Subcutaneous adipose tissue (tissue), 3 donors: ENCODE measurements around the gene DMXL1.

DNA sequence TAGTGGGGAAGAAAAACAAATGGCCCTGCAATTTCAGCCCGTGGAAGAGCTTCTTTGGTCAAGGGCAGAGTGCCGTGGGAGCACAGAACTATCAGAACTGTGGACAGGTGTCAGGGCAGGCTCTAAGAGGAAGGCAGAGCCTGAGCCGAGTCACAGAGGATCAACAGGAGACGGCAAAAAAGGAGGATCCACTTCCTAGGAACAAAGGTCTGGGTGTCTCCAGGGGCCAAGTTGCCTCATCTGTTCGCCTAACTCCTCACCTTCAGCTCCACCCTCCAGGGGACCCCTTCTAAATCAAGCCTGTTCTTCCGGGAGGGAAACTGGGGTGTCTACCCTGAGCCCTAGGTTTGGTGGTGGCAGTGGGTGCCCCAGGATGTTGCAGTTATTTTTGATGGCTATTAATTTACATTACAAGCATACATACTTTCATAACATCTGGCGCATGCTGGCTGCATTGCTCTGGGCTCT lies 88.0 kb downstream of the FEM1C start:
- PRO-cap = no peak
- RAMPAGE, long total RNA, 3 experiments = no peak in any of the 3 experiments

DNA sequence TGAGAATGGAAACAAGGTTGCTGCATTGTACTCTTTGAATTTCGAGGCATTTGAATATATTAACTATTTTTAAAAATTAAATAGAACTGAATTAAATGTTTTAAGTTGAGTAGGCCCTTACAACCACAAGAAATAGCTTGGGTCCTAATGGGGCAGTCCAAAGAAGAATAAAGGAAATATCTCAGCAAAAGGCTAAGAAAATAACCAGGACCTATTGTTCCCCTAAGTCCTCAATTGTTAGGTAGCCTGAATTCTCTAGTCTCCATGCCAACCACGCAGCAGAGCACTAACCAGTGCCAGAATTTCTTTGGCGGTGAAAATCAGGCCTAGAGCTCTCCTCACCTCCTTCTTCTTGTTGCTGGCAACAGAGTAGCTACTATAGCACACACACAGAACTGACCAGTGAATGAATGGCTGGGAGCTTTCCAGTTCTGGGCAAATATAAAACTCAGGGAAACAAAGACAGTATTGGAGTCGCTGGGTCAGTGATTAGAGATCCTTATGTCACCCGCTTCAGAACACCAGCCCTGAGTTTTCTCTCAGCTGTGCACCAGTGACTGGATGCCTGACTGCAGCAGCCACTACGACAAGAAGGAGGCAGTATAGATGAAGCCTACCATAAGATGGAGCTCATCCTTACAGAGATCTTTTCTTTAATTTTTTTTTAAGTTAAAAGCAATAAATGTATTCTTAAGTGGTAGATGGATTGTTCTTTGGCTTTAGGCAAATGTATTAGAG lies 26.8 kb upstream of the FEM1C start:
- PRO-cap = no peak
- RAMPAGE, long total RNA, 3 experiments = no peak in any of the 3 experiments

GRCh38 chr5:116144466-116145366 lies 59.9 kb downstream of the COMMD10 start:
- PRO-cap = no peak
- RAMPAGE, long total RNA, 3 experiments = no peak in any of the 3 experiments

GRCh38 chr5:116173863-116174366 lies 89.1 kb downstream of the COMMD10 start:
- PRO-cap = no peak
- RAMPAGE, long total RNA, 3 experiments = no peak in any of the 3 experiments

DNA sequence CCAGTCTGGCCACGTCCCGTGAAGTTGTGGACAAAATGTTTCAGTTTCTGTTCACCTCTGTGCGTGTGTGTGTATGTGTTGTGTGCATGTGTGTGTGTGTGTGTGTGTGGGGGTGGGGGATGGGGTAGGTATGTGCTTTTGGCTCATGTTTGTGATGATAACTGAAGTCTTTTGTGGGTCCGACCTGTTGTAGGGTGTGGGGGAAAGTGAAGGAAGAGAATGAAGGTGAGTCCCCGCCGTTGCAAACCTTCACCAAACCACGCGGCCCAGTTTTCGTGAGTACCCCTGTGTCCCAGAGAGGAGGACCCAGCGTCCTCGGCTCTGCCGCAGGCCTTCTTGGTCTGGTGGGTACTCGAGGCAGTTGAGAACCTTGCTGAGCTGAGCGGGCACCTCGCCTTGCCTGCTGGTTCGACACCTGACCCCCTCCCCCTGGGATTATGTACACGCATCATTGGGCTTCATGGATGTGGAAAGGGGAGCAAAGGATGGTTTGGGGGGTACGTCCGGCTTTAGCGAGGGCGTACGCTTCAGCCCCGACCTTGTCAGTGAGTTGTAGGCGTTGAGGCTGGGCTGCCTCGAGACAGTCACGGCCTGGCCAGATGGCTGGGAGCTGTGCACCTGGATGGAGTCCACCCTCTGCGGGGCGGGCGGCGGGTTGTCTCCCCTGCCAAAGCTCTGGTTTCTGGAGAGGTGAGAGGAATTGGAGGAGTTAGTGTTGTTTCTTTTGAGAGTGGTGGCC lies 128.3 kb downstream of the SEMA6A start:
- PRO-cap = no peak
- RAMPAGE, long total RNA, 3 experiments = start-site peak on the plus strand in 1 of 3 experiments, centred at position 407 of the sequence, 5 reads per replicate

GRCh38 chr5:116863956-116864737 lies 289.5 kb upstream of the SEMA6A start:
- PRO-cap = no peak
- RAMPAGE, long total RNA, 3 experiments = no peak in any of the 3 experiments

- PRO-cap = no peak
- RAMPAGE, long total RNA, 3 experiments = no peak in any of the 3 experiments
These were observed 881.0 kb upstream of the SEMA6A start for GRCh38 chr5:117455351-117456338.

- PRO-cap = unidirectional peak, minus-strand start at chr5:119070619; bidirectional peak, plus-strand start at chr5:119071115, minus-strand start at chr5:119070839
- RAMPAGE, long total RNA, 3 experiments = no peak in any of the 3 experiments
These were observed 423 bp upstream of the DMXL1 start for GRCh38 chr5:119070344-119070984.

GRCh38 chr5:119070985-119071538 lies at the start of gene DMXL1:
Gene DMXL1, plus strand, starts transcription at chr5:119071087.
- PRO-cap = bidirectional peak, plus-strand start at chr5:119071115, minus-strand start at chr5:119070839; unidirectional peak, plus-strand start at chr5:119071260; bidirectional peak, plus-strand start at chr5:119071382, minus-strand start at chr5:119071469
- RAMPAGE, long total RNA, 3 experiments = start-site peak on the plus strand in 2 of 3 experiments, at chr5:119071144-119071472 at its widest, 50 to 516 reads per replicate

DNA sequence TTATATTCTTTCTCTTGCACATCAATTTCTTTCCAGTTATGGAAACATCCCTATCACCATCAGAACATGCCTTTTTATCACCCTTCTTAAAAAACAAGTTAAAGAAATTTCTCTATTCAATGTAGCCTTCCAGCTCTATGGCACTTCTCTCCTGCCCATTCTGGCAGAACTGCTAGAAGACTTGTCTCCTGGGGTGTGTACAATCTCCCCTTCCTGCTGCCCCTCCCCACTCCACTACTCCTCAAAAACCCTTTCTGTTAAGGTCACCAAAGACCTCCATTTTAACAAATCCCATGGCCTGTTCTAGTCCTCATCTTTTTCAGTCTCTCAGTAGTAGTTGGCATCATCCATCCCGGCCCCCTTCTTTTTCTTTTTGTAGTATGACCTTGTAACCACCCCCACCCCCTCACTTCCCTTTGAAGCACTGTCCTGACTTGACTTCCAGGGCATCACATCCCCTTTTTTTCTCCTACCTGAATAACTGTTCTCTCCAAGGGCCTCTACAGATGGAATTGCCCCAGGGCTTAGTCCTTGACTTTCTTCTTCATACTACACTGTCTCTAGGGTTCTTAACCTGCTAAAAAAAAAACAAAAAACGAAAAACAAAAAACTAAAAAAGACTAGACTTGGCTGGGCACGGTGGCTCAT lies 35.4 kb upstream of the TNFAIP8 start:
- PRO-cap = no peak
- RAMPAGE, long total RNA, 3 experiments = no peak in any of the 3 experiments

- PRO-cap = no peak
- RAMPAGE, long total RNA, 3 experiments = no peak in any of the 3 experiments
These were observed 14.3 kb upstream of the TNFAIP8 start for GRCh38 chr5:119341416-119341986.

- PRO-cap = no peak
- RAMPAGE, long total RNA, 3 experiments = no peak in any of the 3 experiments
These were observed 2.0 kb upstream of the TNFAIP8 start for GRCh38 chr5:119353491-119354514.

- PRO-cap = no peak
- RAMPAGE, long total RNA, 3 experiments = no peak in any of the 3 experiments
These were observed 879 bp downstream of the TNFAIP8 start for GRCh38 chr5:119356668-119357128.

- PRO-cap = no peak
- RAMPAGE, long total RNA, 3 experiments = no peak in any of the 3 experiments
These were observed 2.0 kb downstream of the TNFAIP8 start for GRCh38 chr5:119357922-119358121.

- PRO-cap = no peak
- RAMPAGE, long total RNA, 3 experiments = no peak in any of the 3 experiments
These were observed 38.3 kb downstream of the TNFAIP8 start for GRCh38 chr5:119394041-119394616.

DNA sequence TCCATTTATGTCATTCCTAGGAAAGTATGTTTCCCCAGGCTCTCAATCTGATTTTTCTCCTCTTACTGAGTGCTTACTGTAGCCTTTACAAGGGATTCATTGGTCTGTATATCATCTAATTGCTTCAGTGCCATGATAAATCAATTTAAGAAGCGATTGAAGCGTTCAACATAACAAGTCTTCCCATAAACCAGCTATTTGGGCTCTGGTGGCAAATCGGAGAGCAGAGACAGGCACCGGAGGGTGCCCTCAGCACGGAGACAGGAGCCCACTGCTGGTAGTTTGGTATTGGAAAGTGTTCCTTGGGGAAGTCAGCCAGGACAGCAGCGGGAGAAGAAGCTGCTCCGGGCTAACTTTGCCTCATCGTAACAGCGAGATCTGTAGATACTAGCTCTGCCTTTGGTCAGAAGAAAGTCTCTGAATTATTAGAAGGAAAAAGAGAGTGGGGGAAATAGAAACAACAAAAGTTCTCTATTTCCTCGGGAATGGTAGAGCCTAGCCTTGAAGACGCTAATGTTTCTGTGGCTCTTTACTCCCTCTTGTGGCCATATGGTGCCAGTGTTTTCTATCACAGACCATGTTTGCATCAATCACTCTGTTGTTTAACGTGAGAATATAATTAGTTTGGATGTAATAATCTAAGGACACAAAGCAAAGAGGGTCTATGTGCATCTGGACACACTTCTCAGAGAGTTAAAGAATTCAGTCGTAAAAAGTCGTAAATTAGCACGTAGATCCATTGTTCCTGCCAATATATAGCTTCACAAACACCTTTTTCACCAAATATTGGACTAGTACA lies 40.4 kb upstream of the HSD17B4 start:
- PRO-cap = no peak
- RAMPAGE, long total RNA, 3 experiments = no peak in any of the 3 experiments

DNA sequence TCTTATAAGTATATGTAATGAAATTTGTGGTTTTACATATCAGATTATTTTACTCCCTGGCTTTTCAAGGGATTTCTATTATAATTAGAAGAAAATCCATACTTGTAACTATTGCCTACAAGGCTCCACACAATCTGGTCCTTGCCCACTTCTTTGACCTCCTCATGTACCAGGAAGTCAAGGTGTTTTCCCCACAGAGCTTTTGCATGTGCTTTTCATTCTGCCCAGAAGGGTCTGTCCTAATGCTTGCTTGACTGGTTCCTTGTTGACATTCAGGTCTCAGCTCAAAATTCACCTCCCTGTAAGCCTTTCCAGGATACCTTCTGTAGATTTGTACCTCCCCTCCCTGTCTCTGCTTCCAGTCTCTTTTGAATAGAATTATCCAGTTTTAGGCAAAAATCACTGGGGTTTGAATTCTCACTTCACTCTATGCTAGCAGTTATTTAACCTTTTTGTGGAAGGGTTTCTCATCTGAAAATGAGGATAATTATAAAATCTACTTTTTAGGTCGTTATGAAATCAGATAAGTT lies 33.5 kb upstream of the HSD17B4 start:
- PRO-cap = no peak
- RAMPAGE, long total RNA, 3 experiments = no peak in any of the 3 experiments

GRCh38 chr5:119518042-119518853 lies 66.0 kb downstream of the HSD17B4 start:
- PRO-cap = no peak
- RAMPAGE, long total RNA, 3 experiments = no peak in any of the 3 experiments

DNA sequence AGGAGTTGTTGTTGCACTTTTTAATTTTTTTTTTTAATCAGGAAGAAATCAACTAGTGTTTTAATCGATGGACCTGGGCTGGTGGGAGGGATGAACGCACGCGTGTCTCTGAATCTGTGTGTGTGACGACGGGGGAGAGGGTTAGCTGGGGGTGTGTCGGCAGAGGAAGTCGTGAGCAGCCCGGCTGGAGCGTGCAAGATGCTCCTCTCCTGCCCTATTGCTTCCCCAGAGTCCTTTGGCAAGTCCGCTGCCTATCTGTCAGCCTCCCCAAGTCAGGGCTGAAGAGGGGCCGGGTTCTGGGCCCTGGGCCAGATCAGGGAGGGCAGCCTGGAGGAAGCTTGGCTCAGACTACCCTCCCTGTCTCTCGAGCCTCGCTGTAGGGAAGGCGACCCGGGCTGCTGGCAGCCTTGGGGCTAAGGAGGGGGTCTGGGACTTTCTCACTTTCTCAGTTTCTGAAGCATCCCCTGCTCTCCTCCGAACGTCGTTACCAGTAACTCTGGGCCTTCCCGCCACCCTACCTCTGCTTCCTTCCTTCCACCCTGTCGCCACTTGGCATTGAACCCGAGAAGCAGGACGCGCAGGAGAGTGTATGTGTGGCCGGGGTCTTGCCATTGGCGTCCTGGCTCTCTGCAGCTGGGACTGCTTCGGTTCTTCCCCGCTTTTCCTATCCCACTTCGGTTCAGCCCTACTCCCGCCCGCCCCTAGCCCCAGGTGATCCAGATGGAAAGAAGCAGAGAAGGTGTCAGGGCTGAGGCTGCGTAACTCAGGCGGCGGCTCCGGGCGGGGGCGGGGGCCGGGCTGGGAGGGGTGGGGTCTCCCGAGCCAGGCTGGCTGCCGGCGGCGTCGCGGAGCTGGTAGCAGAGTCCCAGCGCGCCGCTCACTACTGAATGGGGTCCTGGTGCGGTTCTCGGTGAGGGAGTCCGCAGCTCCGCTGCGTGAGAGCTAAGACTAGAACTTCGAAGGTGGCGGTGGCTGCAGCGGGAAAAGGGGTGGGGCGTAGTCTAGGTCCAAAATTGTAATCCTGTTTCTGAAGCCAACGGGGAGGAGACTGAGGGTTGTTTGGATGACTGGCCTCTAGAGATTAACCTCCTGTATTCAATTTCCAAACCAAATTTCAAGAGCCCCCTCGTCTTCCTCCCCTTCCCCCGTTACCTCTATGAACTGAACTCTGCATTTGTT lies 1.1 kb downstream of the PRR16 start:
- PRO-cap = bidirectional peak, plus-strand start at position 162 of the sequence, minus-strand start at position 124 of the sequence; bidirectional peak, plus-strand start at position 228 of the sequence, minus-strand start at position 237 of the sequence; bidirectional peak, plus-strand start at position 1,045 of the sequence, minus-strand start at position 974 of the sequence
- RAMPAGE, long total RNA, 3 experiments = no peak in any of the 3 experiments

DNA sequence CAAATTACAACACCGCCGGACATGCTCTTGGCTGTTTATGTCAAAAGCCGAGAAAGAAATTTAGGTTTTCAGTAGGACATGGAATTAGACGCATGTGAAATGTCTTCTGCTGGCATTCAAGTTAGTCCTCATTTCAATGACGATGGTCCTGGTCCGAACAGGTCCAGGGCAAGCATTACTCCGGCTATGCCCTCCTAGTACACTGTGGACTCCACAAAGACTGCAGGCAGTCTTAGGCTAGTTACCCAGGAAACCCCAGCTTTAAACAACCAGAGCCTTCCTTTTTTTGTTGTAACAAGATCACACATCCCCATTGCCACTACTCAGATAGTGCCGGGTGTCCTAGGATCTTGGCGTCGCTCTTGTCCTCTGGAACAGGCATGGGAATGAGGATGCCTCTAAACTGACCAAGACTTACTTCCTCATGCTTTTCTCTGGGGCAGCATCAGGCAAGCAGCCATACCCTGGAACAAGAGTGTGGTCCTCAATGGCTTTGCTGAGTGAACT lies 1.5 kb upstream of the SNCAIP start:
- PRO-cap = no peak
- RAMPAGE, long total RNA, 3 experiments = no peak in any of the 3 experiments